ENCODE measurements around the genes LTC4S, MGAT4B and ZFP62.

GRCh38 chr5:179618969-179619834 lies 4.3 kb downstream of the HNRNPH1 start:
- PRO-cap: no peak
- RAMPAGE, long total RNA: start-site peak on the minus strand at chr5:179619515-179619683, 185 reads

DNA sequence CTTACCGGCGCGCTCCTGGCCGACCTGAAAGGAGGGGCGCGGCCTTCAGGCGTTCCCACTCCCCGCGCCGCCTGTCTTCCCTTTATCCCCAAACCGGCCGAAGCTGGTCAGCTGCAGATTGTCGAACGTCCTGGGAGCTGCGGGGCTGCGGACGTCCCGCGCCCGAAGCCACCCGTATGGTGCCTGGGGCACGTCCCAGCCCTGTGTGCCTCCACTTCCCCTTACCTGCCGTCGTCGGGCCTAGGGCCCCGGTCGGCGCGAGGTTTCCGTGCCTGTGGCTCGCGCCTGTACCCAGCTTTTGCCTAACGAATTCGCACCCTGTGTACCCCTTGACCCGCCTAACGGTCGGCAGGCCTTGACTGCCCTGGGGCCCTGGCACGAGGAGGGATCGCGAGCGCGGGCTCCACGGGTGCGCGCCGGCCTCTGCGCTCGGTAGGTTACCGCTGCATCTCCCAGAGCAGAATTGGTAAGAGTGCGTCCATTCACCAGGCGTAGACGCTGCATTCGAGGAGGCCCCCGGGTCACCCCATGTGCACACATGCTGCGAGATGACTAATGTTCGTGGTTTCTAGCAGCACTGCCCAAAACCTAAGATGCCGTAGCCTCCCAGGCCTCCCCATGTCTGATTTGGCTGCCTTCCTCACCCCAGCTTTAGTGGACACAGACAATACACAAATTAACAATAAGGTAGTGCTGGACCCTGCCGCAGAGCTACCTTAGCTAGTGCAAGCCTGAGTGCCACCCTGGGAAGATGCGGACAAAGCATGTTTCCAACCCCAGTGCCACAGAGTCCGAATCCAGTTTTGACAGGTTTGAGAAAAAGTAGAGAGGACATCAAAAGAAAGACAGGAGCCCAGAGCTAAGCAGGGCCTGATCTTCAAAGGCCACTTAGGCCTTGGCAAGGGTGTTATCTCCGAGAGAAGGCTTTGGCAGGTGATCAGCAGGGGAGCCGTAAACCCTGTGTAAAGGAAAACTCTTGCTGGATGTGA lies 915 bp upstream of the HNRNPH1 start:
- PRO-cap: unidirectional peak, plus-strand start at position 110 of the sequence; unidirectional peak, minus-strand start at position 465 of the sequence
- RAMPAGE, long total RNA: no peak

DNA sequence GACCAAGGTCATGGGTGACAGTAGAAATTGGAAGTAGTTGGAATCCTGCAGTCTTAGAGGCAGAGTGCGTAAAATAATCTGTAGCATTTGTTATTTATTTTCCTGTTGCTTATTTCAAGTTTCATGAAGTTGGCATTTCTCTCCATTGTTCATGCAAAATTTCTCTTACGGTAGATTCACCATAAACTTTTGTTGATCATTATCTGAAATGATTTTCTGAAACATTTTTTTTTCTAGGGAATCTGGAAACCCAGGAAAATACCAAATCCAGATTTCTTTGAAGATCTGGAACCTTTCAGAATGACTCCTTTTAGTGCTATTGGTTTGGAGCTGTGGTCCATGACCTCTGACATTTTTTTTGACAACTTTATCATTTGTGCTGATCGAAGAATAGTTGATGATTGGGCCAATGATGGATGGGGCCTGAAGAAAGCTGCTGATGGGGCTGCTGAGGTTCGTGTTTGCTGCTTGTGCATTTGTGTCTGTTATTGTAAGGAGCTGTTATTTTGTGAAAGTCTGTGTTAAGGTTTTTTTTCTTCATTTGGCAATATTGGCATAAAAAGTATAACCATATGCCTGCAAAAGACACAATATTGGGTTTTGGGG lies 10.0 kb upstream of the MAML1 start:
- PRO-cap: no peak
- RAMPAGE, long total RNA: start-site peak on the plus strand centred at position 366 of the sequence, 172 bp wide, 964 reads

GRCh38 chr5:179792664-179793335 lies 986 bp upstream of the LTC4S start:
- PRO-cap: no peak
- RAMPAGE, long total RNA: no peak

- PRO-cap: bidirectional peak, plus-strand start at chr5:179793955, minus-strand start at chr5:179793878
- RAMPAGE, long total RNA: start-site peak on the plus strand at chr5:179793922-179794048, 8 reads
Observed at GRCh38 chr5:179793336-179794576, at the start of gene LTC4S. Gene LTC4S (plus strand): TSS chr5:179793986.

DNA sequence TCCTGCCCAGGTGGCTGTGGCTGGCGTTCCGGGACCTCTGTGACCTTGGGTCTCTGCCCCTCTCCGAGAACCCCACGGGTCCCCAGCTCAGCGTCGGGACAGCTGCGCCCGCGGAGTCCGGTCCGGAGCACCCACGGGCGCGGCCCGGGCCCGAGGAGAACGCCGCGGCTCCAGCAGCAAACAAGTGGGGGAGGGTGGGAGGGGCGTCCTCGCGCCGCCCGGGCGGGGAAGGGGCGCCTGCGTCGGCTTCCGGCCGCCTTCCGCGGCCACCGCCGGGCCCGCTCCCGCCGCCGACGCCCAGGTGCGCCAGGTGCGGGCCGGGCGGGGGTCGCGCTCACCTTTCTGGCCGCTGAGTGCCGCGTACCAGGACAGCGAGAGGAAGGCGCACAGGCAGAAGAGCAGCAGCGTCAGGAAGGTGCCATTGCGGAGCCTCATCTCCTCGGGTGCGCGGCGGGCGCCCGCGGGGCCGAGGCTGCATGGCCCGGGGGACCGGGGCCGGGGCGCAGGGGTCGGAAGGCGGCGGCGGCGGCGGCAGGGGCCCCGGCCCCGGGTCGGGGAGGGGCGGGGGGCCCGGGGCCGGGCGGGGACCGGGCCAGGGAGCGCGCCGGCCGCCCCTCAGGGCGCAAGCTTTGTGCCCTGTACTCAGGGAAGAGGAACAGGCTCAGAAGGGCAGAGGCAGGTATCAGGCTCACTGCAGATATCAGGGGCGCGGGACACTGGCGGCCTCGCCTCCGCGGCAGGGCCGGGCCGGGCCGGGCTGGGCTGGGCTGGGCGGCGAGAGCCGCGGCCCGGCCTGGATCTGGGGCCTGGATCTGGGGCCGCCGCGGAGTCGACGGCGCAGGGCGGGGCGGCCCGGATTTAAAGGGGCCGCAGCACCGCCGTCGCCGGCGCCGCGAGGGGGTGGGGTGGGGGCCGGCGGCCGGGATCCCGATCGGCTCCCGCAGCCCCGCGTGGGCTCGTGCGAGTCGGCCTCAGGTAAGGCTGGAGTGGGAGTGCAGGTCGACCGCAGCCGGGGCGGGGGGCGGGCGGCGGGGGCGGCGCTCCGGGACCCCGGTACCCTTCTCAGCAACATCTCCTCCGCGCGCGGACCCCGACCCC lies at the start of gene MGAT4B:
Gene MGAT4B (minus strand): TSS at position 718 of the 1,098 bp plus-strand sequence.
- PRO-cap: bidirectional peak, plus-strand start at position 248 of the sequence, minus-strand start at position 186 of the sequence; bidirectional peak, plus-strand start at position 887 of the sequence, minus-strand start at position 801 of the sequence
- RAMPAGE, long total RNA: start-site peak on the minus strand centred at position 171 of the sequence, 39 bp wide, 19 reads; start-site peak on the minus strand centred at position 410 of the sequence, 48 bp wide, 19 reads

GRCh38 chr5:179813043-179813629 lies 6.5 kb upstream of the MGAT4B start:
- PRO-cap: no peak
- RAMPAGE, long total RNA: no peak

DNA sequence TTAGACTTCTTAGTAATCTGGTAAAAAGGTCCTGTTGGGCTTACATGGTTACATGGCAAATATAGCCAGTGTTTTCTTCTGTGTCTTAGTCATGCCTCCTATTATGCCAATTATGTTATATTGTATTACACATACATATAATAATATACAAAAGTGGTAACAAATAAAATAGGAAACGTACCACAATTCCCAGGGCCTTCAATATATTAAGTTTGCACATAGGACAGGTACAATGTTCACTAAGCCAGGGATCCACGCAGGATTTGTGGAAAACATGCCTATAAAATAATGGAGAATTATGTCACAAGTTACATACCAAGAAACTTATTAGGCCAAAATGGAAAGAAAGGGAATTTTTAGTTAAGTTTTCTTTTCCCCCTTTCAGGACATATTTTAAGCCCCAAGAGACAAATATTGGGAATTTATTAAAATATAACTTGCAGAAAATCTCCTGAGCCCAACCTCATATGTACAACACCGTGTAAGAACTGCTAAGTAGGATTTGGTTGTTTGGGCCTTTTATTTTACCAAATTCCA lies 62.6 kb upstream of the TBC1D9B start:
- PRO-cap: no peak
- RAMPAGE, long total RNA: start-site peak on the minus strand centred at position 328 of the sequence, 292 bp wide, 15 reads

GRCh38 chr5:179973166-179973608 lies 65.5 kb upstream of the TBC1D9B start:
- PRO-cap: no peak
- RAMPAGE, long total RNA: start-site peak on the minus strand at chr5:179973129-179973838, 11 reads

- PRO-cap: no peak
- RAMPAGE, long total RNA: no peak
Observed at GRCh38 chr5:180007432-180007957, 64.1 kb downstream of the RNF130 start.

DNA sequence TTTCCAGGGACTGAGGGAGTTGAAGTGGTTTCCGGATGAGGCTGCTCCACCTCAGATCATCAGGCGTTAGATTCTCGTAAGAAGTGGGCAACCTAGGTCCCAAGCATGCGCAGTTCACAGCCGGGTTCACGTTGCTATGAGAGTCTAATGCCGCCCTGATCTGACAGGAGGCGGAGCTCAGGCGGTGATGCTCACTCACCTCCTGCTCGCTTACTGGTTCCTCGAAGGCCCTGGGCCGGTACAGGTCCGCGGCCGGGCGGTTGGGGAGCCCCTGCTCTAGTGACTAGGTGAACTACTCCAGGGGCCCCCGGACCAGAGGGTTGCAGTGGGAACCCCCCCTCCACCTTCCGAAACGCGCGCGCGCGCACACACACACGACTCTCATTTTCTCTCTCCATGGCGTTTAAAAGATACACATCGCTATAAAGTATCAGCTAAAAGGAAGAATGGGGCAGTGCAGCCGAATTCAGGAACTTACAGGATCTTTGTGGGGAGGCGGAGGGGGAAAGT lies 1.1 kb upstream of the RNF130 start:
- PRO-cap: no peak
- RAMPAGE, long total RNA: no peak

DNA sequence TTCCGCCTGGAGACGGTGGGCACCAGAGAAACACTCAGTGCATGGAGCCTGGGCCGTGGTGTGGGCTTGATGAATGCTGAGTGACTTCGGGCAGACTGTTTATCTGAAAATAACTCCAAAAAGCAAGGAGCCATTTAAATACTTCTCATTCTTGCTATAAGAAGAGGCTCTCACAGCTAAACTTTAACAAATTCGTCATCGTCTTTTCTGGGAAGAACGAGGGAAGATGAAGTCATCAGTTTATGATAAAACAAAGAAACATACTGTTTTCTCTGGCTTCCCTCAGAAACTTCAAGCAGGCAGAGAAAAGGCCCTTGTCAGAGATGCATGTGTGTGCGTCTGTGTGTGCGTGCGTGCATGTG lies 35.0 kb downstream of the RASGEF1C start:
- PRO-cap: no peak
- RAMPAGE, long total RNA: no peak

DNA sequence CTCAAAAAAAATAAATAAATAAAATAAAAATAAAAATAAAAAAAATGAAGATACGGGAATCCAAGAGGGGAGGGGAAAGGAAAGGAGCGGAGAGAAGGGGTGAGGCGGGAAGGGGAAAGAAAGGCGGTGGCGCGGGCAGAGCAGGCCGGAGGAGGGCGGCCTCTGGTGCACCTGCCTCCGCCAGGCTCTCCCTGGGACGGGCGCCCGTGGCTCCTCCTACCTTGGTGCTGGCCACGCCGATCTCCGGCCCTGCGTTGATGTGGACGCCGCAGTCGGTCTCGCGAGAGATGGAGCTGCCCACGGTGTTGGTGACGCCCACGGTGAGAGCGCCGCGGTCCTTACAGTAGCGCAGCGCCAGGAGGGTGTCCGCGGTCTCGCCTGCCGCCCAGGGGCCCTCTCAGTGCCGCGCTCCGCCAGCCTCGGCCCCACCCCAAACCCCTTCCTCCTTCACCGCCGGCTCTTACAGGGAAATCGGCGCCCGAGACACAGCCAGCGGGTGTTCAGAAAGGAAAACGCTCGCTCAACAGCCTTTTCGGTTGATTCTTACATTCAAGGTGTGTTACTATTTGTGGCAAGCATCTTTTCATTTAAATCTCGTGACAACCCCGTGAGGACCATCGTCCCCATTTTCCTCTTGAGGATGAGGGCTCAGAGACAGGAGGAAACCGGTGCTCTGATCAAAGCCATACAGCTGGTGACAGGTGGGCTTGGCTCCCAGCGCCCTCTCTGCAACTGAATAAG lies 21.9 kb upstream of the MAPK9 start:
- PRO-cap: no peak
- RAMPAGE, long total RNA: no peak

DNA sequence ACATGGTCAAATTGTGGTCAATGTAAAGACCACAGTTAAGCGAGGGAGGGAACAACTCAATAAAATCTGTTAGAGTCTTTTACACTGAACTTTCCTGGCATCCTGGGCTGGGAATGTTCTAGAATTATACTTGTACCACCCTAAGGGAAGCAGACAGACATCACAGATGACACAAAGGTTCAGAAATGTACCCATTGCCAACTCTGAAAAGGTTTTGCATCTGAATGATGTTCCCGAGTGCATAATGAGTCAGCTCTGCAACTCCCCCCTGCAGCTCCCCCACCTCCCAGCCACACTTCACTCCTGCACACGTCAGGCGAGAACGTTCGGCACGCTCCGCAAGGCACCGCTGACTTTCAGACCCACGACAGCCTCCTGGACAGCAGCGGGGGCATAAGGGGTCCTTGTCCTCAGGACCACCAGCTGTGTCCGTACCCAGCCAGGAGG lies 10.1 kb downstream of the GFPT2 start:
- PRO-cap: no peak
- RAMPAGE, long total RNA: no peak

DNA sequence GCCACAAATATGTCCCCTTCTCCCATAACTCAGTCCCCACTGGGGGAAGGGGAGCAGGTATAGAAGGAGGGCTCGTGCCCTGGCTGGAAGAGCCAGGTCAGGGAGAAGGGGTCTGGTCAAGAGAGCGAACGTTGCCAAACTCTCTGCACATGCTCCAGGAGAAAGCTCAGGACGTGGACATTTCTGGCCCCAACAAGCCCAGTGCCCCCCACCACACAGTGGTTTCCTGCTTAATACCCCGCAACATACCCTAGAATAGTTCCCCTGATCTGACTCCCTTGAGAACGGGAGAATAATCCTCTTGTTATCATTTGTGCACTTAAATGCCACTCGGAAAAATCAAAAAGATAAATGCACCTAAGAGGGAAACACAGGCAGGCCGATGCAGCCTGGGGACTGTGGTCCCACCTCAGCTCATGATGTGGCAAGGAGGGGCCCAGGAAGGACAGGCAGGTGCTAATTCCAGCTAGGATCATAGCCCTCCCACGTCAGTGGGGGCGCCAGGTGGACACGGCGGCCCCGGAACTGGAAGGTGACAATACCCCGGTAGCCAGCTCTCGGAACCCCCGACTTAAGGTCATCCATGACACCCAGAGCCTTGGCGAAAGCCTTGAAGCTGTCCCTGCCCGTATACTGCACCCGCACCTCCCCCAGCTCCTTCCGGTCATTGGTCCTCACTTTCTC lies 11.3 kb downstream of the MGAT1 start:
- PRO-cap: no peak
- RAMPAGE, long total RNA: no peak

DNA sequence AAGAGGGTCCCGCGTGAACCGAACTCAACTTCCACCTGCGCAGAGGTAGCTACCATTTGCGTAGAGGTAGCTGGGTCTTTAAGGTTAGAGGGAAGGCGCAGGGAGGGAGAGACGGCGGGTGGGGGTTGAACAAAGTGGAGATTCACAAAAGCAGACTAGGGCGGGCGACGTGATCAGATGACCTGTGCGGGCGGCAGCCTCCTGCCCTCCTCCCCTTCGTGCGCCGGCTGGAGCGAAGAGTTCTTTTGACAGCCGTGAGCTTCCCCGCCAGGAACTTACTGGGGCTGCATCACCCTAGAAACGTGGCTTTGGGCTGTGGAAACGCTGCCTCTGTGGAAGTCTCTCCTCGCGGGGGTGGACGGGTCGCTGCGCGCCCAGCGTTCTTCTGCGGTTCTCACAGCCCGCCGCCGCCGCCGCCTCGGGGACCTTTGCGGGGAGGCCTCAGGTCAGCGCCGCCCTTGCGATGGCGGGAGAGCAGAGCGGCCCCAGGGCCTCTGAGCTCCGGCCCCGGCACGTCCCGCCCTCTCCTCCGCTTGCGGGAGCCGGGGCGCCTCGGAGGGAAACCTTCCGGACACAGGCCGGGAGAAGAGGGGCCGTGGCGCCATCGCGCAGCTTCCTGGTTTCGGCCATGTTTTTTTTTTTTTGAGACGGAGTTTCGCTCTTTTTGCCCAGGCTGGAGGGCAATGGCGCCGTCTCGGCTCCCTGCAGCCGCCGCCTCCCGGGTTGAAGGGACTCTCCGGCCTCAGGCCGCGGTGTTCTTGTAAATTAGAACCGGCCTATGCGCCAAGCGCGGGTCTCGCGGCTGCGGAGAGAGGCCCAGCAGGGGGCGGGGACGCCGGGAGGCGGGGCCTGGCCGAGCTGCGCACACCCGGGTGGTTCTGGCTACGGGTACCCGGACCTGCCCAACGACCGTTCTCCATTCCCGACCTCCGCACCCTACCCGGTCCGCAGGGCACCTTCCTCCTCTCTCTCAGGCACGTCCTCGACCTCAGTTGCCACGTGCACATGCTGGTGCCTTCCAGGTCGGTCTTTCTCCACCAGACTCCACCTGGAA lies 28.5 kb upstream of the MGAT1 start:
- PRO-cap: bidirectional peak, plus-strand start at position 176 of the sequence, minus-strand start at position 120 of the sequence; bidirectional peak, plus-strand start at position 919 of the sequence, minus-strand start at position 832 of the sequence
- RAMPAGE, long total RNA: start-site peak on the plus strand centred at position 201 of the sequence, 51 bp wide, 16 reads; start-site peak on the minus strand centred at position 831 of the sequence, 13 bp wide, 51 reads; start-site peak on the plus strand centred at position 935 of the sequence, 144 bp wide, 11 reads

GRCh38 chr5:180861108-180861803 lies at the start of gene ZFP62:
Gene ZFP62 (minus strand): TSS chr5:180861276.
- PRO-cap: bidirectional peak, plus-strand start at chr5:180861405, minus-strand start at chr5:180861238
- RAMPAGE, long total RNA: start-site peak on the minus strand at chr5:180861141-180861173, 23 reads; start-site peak on the minus strand at chr5:180861236-180861301, 405 reads

- PRO-cap: no peak
- RAMPAGE, long total RNA: no peak
Observed at GRCh38 chr5:180873507-180874184, 12.6 kb upstream of the ZFP62 start.

DNA sequence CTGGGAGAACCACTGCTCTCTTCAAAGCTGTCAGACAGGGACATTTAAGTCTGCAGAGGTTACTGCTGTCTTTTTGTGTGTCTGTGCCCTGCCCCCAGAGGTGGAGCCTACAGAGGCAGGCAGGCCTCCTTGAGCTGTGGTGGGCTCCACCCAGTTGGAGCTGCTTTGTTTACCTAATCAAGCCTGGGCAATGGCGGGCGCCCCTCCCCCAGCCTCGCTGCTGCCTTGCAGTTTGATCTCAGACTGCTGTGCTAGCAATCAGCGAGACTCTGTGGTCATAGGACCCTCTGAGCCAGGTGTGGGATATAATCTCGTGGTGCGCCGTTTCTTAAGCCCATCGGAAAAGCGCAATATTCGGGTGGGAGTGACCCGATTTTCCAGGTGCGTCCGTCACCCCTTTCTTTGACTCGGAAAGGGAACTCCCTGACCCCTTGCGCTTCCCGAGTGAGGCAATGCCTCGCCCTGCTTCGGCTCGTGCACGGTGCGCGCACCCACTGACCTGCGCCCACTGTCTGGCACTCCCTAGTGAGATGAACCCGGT lies 9.0 kb downstream of the BTNL8 start:
- PRO-cap: no peak
- RAMPAGE, long total RNA: no peak

DNA sequence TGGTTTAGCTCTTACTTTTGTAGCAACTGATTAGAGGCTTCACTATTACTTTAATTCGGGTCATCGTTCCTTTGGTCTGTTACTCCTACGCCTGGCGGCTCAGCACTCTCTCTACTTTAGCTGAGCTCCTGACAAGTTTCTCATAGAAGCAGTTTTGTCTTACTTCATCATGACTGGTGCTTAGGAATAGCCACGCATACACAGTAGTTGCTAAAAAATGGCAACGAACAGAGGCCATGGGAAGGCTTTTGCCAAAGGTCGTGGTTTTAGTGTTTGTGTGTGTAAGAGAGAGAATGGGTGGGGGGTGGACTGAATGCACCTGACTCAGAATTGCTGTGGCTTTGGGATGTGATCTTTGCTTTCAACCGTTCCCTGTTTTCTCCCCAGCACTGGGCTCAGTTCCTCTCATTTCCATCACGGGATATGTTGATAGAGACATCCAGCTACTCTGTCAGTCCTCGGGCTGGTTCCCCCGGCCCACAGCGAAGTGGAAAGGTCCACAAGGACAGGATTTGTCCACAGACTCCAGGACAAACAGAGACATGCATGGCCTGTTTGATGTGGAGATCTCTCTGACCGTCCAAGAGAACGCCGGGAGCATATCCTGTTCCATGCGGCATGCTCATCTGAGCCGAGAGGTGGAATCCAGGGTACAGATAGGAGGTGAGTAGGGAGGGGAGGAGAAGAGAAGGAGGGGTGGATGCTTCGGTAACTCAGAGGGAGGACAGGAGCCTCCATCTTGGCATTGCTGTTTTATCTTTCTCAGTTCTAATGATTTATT lies 12.2 kb downstream of the BTNL8 start:
- PRO-cap: no peak
- RAMPAGE, long total RNA: no peak